Epithelial cell of prostate (primary cell): ENCODE measurements around the genes NSUN7, SHISA3 and COMMD8.

DNA sequence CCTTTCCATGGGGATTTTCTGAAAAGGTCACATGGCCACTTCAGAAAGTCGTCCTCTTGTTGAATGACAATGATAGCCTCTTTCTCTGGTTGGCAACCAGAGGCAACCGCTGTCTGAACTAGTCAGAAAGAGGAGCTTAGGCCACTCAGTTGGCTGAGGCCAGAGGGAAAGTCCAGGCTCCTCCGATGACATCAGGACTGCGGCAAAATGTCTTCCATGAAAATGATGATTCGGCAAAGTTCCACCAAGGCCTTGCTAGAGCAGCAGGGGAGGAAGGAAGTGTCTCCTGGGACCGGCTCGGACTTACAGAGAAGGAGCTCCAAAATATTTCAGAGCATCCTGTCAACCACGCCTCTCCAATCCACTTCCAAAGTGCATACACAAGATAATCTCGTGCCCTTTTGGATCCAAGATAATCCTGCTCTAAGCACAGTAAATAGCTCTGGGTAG, 19.2 kb upstream of the RBM47 start:
- RRBS: no CpG with 5 or more reads among the region's 9 CpGs

GRCh38 chr4:40749594-40750528, at the start of gene NSUN7:
Gene NSUN7, plus strand, starts transcription at chr4:40749955.
- RRBS: 1% methylated on average over 47 of the region's 80 CpGs

GRCh38 chr4:41213124-41213778, 1.1 kb downstream of the APBB2 start:
- RRBS: no CpG with 5 or more reads among the region's 24 CpGs

- RRBS: no CpG with 5 or more reads among the region's 13 CpGs
These were observed 102.1 kb downstream of the UCHL1 start for GRCh38 chr4:41358658-41359427.

GRCh38 chr4:41360235-41361175, 103.8 kb downstream of the UCHL1 start:
- RRBS: 2% methylated on average over 68 of the region's 116 CpGs

GRCh38 chr4:41378311-41378948, 121.7 kb downstream of the UCHL1 start:
- RRBS: no CpG with 5 or more reads among the region's 2 CpGs

- RRBS: no CpG with 5 or more reads among the region's 7 CpGs
These were observed 63.9 kb downstream of the PHOX2B start for GRCh38 chr4:41684627-41685008.

- RRBS: 2% methylated on average over 31 of the region's 69 CpGs
These were observed at the start of gene SHISA3 for GRCh38 chr4:42396899-42397796. Gene SHISA3, plus strand, starts transcription at chr4:42397488.

GRCh38 chr4:45119997-45120706, 393.8 kb upstream of the GNPDA2 start:
- RRBS: no CpG with 5 or more reads among the region's 5 CpGs

GRCh38 chr4:46390409-46390916, 535 bp upstream of the GABRA2 start:
- RRBS: 0% methylated on average over 1 of the region's 18 CpGs

DNA sequence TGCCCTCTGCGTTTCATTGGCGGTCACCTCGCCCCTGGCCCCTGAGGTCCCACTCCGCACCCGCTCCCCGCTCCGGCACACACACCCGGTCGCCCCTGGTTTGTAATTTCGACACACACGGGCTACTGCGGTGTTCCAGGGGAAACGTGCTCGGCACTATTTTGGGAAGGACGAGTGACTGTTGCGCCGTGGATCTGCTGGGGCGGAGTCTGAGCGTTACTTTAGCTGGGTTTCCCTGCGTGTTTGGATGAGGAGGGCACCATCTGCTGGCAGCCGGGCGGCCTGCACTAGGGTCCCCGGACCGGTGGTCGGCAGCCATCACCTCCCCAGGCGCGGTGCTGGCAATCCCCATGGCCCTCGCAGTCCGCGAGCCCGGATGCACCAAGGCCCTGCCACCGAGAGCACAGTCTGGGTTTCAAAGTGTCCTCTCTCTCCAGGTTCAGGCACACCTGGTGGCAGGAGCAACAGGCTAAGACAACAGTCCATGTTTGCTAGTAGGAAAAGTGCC, 1.2 kb downstream of the GABRB1 start:
- RRBS: 3% methylated on average over 12 of the region's 32 CpGs

GRCh38 chr4:47462920-47464045, at the start of gene COMMD8:
Gene COMMD8, minus strand, starts transcription at chr4:47463702.
- RRBS: under 1% methylated on average over 15 of the region's 57 CpGs

- RRBS: no CpG with 5 or more reads among the region's 4 CpGs
These were observed 63.2 kb downstream of the ATP10D start for GRCh38 chr4:47548318-47548608.

DNA sequence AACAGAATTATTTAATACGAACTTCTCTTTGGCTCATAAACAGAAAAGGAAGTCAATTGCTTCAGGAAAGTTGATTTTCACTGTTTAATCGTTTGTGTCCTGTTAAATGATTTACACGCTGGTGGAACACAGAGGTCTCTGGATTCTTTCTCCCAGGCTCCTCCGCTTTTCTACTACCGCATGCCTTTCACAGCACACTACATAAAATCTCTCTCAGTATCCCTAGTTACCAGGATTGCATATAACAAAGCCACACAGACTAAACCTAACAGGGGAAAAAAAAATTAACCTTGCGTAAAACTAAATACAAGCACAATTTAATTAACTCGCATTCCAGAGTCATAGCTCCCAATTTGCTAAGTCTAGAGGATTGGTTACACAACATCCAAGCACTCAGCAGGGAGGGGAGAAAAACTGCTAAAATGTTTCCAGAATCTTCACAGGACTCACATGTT, 133.9 kb downstream of the CORIN start:
- RRBS: no CpG with 5 or more reads among the region's 7 CpGs

DNA sequence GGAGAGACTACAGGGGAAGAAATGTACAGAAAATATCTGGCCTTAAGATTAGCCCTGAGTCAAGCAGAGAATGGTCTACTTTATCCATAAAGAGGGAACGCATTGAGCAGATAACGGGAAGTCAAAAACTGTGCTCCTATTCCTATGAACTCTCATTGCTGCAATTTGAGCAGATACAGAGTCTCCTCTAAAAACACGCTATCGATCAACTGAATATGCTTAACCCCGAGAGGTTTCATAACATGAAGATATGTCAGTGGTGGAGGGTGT, 133.4 kb downstream of the CORIN start:
- RRBS: no CpG with 5 or more reads among the region's 5 CpGs

DNA sequence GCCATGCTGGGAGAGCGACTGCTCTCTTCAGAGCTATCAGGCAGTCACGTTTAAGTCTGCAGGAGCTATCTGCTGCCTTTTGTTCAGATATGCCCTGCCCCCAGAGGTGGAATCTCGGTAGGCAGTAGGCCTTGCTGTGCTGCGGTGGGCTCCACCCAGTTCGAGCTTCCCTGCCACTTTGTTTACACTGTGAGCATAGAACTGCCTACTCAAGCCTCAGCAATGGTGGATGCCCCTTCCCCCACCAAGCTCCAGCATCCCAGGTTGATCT, 8.1 kb upstream of the NFXL1 start:
- RRBS: no CpG with 5 or more reads among the region's 5 CpGs

DNA sequence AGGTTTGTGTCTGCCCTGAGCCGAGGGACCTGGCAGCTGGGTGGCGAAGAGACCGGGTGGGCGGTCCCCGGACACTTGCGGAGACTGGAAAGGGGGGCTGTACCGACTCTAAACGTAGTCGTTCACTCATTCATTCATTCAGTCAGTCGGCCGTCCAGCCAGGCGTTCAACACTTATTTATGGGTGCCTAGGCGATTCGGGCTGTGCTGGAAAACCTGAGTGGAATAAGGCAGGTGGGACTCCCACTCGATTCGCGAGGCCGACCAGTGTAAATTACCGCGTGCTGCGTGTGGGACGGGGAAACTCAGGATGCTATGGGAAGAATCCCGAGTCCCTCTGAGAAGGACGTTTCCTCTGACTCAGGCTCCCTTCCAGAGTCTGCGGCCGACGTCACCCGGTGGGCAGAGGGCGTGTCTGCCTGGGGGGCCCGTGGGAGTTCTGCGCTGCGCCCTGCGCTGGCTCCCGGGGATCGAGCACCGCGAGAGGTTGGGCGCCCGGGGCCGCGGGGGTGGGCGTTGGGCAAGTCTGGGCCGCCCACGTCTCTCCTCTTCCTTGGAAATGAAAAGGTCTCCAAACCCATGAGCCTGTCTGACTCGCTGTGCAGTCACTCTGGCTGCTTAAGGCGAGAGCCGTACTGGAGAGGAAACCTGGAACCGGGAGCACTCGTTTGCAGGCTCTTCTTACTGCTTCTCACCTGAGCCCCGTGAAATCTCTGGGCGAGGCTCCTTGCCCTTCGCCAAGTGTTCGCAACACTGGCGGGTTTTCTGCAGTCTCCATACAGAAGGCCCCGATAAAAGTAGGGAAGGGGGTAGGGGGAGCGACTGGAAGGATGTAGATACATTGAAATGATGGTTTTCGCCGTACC, 544 bp downstream of the NIPAL1 start:
- RRBS: 2% methylated on average over 10 of the region's 58 CpGs

DNA sequence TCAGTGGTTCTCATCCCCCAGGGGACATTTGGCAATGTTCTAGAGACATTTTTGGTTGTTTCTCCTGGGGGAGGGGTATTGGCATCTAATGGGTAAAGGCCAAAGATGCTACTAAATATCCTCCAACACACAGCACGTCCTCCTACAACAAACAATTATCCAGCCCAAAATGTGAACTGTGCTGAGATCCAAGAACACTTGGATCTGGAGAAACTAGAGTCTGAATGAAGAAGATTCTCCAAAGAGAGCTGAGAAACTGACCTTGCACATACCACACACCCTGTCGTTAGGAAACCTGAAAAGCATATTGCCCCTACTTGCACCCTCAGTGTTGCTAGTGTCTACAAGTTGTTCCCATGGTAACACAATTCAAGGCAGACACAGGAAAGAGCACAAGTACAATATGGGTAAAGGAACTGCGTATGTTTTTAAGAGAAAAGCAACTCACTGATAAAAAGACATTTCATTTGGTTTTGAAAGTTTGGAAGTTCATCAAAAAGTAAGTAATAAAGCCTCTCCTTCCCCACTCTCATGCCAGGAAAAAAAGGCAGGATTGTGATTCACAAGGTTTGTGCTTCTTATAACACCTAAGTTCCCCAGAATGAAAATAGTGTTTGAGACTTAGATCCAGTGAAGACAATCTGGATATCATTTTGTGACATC, 42.0 kb downstream of the NIPAL1 start:
- RRBS: no CpG with 5 or more reads among the region's 3 CpGs

- RRBS: no CpG with 5 or more reads among the region's 2 CpGs
These were observed 110.9 kb downstream of the FRYL start for GRCh38 chr4:48669136-48669556.